Measurements from ENCODE around the genes PHF3, EYS and RIMS1.

- PRO-cap, result no peak
- RAMPAGE, long total RNA, 4 experiments, result no peak in any of the 4 experiments
Measured at GRCh38 chr6:63580784-63581267, 8.5 kb downstream of the PTP4A1 start.

- PRO-cap, result bidirectional peak, plus-strand start at chr6:63635822, minus-strand start at chr6:63635678; bidirectional peak, plus-strand start at chr6:63636153, minus-strand start at chr6:63636193
- RAMPAGE, long total RNA, 4 experiments, result start-site peak on the plus strand in 1 of 4 experiments, at chr6:63635765-63636122 at its widest, 170 to 364 reads per replicate
Measured at GRCh38 chr6:63635550-63636430, at the start of gene PHF3. TSS of gene PHF3 (plus strand) at chr6:63635802.

GRCh38 chr6:65305526-65305776 is 4.2 kb downstream of the ZC3H11C start:
- PRO-cap, result no peak
- RAMPAGE, long total RNA, 4 experiments, result no peak in any of the 4 experiments

DNA sequence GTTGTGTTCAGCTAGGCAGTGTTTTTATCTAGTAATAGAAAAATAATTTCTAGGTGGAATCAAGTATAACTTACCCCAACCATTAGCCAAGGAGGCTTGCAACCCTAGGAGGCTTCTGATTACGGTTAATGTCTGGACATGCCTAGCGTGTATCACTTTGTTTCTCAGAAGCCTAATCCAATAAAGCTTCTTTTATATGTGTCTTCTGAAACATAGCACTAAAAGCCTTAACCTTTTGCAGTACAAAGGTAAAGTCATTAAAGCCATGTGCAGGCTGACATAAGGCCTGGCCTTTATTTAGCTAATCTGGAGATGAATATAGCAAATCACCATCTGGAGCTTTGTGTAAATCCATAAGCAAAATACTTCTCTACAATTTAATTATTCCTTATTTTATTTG is at the start of gene EYS:
Gene EYS (minus strand): TSS at position 166 of the 400 bp plus-strand sequence.
- PRO-cap, result no peak
- RAMPAGE, long total RNA, 4 experiments, result no peak in any of the 4 experiments

- PRO-cap, result no peak
- RAMPAGE, long total RNA, 4 experiments, result no peak in any of the 4 experiments
Measured at GRCh38 chr6:67888587-67888970, 746.5 kb upstream of the ADGRB3 start.

GRCh38 chr6:68559749-68560176 is 75.3 kb upstream of the ADGRB3 start:
- PRO-cap, result no peak
- RAMPAGE, long total RNA, 4 experiments, result no peak in any of the 4 experiments

DNA sequence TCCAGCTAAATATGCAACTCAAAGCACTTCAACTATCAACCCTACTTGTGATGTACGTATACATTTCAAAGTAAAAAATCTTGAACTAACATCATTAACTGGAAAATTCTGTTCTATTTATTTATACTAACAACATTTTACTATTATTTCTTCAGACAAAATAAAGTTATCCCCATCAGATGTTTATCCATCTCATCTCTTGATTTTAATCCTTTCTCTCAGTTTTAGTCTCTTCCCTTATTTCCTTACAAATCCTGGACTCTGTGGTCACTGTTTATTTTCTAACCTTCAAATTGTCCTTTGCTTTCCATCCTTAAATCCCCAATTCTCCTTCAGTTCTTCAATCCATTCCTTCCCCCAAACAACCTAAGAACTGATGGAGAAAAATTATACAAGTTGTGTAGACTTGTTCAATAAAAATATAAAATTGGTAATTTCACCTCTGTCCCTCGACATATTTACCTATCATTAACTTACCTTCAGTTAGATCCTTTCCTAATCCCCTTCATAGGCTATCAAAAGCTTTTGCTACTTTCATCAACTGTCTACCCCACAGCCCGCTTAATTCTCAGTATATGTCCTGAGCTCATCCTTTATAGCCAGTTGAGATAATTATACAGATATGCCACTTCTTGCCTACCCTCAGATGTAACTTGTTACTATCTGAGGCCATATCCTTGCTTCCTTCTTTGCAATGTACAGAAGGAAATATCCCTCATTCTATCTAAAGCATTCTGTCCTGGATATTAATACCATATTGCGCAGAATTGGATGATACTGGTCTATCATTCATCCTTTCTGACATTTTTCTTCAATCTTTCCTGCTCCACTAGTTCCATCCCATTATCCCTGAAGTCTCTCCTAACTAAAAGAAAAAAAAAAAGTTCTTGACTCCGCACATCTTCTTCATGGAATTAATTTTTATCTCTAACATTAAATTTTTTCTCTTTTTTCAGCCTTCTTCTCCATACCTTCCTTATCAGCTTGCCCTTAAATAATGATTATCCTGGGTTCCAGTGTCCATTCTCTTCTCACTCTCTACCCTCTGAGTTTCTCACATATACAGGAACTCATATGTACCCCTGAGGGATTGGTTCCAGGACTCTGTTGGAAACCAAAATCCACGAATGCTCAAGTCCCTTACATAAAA is 102.1 kb downstream of the LMBRD1 start:
- PRO-cap, result no peak
- RAMPAGE, long total RNA, 4 experiments, result no peak in any of the 4 experiments

GRCh38 chr6:70669160-70669614 is 1.5 kb downstream of the SMAP1 start:
- PRO-cap, result no peak
- RAMPAGE, long total RNA, 4 experiments, result no peak in any of the 4 experiments

GRCh38 chr6:70815440-70816068 is 141.3 kb downstream of the B3GAT2 start:
- PRO-cap, result no peak
- RAMPAGE, long total RNA, 4 experiments, result start-site peak on the plus strand in 1 of 4 experiments, at chr6:70815642-70816017 at its widest, 15 reads per replicate

- PRO-cap, result no peak
- RAMPAGE, long total RNA, 4 experiments, result no peak in any of the 4 experiments
Measured at GRCh38 chr6:71886196-71887476, at the start of gene RIMS1. TSS of gene RIMS1 (plus strand) at chr6:71886550.

- PRO-cap, result no peak
- RAMPAGE, long total RNA, 4 experiments, result no peak in any of the 4 experiments
Measured at GRCh38 chr6:73309359-73309628, 44.8 kb downstream of the DPPA5 start.

DNA sequence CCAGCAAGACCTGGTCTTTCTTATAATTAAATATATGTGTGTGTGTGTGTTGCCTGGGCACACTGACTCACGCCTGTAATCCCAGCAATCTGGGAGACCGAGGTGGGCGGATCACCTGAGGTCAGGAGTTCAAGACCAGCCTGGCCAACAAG is 324 bp upstream of the CGAS start:
- PRO-cap, result no peak
- RAMPAGE, long total RNA, 4 experiments, result no peak in any of the 4 experiments

DNA sequence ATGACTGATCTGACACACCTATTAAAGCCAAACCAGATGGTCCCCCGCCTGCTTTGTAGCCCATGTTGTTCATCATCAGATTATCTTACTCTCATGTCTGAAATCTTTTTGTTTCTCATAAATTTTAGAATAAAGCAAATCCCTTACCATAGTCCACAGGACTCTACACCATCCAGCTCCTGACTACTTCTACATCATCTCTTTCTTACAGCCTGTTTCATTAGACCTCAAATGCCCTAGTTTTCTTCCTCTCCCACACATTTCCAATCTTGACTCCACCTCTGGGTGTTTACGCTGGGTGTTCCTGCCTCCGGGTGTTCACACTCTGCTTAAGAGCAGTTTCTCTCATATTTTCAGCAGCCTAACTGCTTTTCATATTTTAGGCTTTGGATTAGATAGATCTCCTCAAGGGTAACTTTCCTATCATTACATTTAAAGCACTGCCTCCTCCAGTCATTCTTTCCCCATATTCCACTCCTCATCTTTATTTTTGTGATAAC is 399.6 kb downstream of the COL12A1 start:
- PRO-cap, result no peak
- RAMPAGE, long total RNA, 4 experiments, result no peak in any of the 4 experiments

- PRO-cap, result no peak
- RAMPAGE, long total RNA, 4 experiments, result no peak in any of the 4 experiments
Measured at GRCh38 chr6:75254635-75255786, 11.4 kb upstream of the COX7A2 start.

DNA sequence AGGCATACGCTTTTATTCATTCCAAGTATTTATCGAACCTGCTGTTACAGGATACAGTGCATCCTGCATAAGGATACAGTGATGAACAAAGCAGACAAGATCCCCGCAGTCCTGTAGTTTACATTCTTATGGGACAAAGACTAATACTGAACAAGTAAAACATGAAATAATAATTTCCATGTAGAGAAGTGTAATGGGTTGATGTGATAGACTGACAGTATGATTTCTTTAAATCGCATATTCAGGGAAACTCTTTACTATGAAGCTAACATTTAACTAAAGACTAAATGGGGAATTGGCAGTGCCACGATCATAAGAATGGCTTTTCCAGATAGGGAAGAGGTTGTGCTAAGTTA is 40.4 kb downstream of the SENP6 start:
- PRO-cap, result no peak
- RAMPAGE, long total RNA, 4 experiments, result no peak in any of the 4 experiments

GRCh38 chr6:75775086-75775778 is 26.2 kb downstream of the MYO6 start:
- PRO-cap, result no peak
- RAMPAGE, long total RNA, 4 experiments, result no peak in any of the 4 experiments

DNA sequence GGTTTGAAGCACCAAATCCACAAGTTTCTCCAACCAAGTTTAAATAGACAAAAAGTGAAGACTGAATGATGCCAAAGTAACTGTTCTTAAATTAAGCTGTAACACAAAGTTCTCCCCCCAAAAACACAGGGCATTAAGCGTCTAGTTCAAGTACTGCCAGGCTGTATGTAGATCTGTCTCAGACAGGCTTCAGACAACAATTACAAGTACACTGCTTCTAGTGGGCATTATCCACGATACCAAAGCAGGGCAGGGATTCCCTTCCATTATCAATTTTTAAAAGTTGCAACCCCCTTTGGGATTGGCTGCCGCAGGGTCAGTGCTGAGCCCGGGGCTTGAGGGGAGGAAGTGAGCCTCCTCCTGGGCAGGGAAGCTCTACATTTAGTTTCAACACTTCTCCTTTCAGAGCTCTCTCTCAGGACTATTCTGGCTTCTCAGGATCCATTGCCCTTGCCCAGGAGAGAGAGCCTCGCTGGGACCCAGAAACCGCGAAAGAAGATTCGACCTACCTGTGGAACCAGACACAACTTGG is 1.6 kb downstream of the HTR1B start:
- PRO-cap, result no peak
- RAMPAGE, long total RNA, 4 experiments, result no peak in any of the 4 experiments

GRCh38 chr6:78605862-78606121 is 261.6 kb upstream of the IRAK1BP1 start:
- PRO-cap, result no peak
- RAMPAGE, long total RNA, 4 experiments, result no peak in any of the 4 experiments

GRCh38 chr6:79073813-79074312 is 4.2 kb downstream of the PHIP start:
- PRO-cap, result no peak
- RAMPAGE, long total RNA, 4 experiments, result no peak in any of the 4 experiments

DNA sequence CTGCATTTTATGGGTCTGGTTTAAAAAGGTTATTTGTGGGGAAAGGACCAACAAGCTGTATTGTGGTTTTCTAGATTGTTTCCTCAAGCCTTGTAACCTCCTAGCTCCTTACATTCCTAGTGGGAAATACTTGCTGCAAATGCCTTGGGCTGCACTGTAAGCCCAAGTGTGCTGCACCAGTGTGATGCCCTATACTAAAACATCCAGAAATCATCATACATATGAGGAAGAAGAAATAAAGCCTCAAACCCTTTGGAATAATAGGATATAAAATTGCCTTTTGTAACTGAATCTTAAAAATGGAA is 1.7 kb upstream of the PHIP start:
- PRO-cap, result no peak
- RAMPAGE, long total RNA, 4 experiments, result no peak in any of the 4 experiments